ENCODE measurements around a stretch of chr12.

DNA sequence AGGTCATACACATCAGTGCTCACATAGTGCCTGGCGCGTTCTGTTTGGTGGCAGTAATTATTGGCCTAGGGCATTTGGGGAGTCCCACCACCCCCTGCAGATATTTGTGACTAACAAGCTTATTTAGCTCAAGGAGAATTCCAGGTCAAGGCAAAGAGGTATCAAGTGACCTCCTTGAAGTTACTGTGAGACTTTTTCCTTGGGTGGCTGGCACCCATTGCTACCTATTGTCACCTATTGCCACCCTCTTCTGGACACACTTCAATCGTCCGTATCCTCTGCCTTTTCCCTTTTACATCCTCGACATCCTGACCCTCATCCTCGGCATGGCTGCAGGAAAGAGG, 149.7 kb downstream of the CUX2 start:
- RRBS: no CpG with 5 or more reads among the region's 6 CpGs

DNA sequence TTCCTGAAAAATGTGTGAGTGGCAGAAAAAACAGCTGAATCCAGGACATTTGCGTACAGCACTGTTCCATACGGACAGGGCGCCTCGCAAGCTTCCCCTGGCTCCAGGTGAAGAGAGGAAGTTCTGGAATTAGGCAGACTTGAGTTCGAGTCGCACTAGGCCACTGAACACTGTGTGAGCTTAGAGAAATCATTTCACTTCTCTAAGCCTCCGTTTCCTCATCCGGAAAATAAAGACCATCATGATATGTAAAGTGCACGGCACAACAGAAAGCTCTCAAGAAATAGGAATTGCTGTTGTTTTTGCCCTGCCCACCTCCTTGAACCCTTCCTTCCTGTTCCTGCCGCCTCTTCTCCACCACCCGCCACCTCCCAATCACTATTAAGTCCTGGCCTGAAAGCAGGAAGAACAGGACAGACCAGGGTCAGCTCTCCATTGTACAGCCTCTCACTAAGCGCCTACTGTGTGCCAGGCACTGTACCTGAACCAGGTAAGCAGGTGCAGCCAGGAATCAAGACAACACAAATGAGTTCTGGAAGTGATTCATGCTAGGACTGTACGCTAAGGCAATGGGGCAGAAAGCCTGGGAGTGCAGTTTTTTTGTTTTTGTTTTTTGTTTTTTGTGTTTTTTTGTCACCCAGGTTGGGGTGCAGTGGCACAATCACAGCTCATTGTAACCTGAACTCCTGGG, 828 bp upstream of the PHETA1 start:
- RRBS: no CpG with 5 or more reads among the region's 13 CpGs

- RRBS: no CpG with 5 or more reads among the region's 25 CpGs
Measured at GRCh38 chr12:111434410-111435441, 29.0 kb downstream of the SH2B3 start.

DNA sequence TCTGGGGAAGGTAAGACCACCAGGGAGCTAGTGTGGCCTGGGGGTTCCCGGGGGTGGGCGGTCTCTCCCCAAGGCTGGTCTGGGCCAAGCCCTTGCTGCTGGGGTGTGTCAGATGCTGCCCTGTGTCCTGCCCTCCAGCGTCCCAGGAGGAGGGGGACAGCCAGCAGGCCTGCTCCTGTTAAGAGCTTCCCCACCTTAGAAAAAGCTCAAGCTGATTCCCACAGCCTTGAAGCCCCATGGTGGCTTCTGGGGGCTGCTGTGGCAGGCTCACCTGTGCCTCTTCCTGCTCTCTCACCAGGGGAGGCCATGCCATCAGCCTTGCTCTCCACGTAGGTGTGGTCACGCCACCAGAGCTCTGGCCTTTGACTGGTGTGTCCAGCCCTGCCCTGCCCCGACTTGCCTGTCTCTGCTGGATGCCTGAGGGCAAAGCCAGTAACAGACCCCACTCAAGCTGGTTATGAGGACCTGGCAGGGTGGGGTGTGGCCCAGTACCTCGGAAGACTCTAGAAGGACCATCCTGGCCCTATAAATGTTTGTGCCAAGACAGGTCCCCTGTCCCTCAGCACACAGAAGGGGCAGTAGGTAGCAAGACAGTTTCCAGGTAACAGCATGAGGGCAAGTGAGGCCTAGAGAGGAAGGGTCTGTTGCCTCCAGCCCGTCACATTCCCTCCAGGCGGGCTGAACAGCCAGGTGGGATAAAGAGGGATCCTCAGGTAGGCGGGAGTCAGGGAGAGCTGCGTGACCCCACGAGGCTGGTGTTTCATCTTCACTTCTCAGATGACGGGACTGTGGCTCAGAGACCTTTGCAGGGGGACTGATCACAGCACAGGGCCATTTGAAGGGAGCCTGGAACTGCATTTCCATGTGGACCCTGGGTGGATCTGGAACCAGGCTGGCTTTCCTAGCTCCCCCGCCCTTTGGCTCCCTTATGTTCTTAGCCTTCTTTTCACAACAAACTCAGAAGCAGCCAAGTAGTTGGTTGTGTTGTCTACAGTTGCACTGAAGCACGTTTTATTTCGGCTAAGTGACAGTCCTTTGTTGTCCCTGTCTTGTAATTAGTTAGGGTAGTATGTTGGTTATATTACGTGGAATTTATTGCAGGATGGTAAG, 37.1 kb downstream of the SH2B3 start:
- RRBS: no CpG with 5 or more reads among the region's 17 CpGs

GRCh38 chr12:111532715-111533518, 66.2 kb downstream of the ATXN2 start:
- RRBS: no CpG with 5 or more reads among the region's 5 CpGs

DNA sequence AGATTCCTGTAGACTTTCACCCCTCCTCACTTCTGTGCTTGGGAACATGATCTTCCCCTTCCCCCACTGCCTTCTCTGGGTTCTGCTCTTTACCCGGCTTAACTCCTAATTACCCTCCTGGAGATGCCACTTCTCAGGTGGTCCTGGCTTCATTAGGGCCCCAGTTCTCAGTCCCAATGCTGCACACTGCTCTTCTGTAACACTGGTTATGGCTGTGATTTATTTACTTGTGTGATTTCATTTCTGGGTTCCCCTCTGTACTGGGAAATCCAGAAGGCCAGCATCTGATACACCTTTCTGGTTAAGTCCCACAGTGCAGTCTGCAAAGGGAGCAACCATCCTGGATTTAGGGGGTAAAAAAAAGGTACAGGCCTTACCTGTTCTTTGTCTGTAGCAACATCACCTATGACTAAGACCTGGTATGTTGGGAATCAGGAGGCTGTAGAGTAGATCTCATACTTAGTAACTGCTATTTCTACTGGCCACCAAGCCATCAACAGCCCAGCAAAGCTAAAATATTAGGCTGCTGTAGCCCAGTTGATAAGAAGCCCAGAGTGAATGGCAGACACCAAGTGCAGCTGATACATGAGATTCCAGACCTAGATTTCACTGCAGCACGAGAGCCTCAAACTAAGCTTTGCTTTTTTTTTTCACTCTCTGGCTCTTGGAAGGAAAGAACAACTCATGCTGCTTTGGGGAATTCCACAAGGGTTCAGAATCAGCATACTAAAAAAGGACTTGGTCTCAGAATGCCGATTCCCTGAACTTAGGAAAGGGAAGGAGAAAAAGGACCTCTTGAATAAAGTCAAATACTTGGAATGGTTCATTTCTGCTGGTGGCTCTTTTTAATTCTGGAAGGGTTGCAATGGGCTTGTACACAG, 20.8 kb downstream of the BRAP start:
- RRBS: no CpG with 5 or more reads among the region's 3 CpGs

GRCh38 chr12:111674367-111675094, 11.2 kb downstream of the BRAP start:
- RRBS: no CpG with 5 or more reads among the region's 14 CpGs

- RRBS: no CpG with 5 or more reads among the region's 4 CpGs
Measured at GRCh38 chr12:111741181-111741896, 25.4 kb upstream of the ALDH2 start.

DNA sequence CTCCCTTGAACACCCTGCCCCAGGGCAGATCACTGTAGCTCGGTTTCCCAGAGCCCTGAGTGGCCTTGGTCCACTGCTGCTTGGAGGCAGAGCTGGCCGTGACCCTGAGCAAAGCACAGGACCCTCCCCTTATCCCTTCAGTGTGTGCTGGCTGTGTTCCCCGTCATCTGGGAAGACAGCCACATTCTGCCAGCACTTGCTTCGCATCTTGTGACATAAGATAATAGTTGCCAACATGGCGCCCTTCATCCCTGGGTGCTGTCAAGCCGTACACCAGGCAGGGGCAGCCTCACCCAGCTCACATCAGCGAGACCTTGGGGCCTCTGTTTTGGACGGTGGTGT, 12.1 kb upstream of the ALDH2 start:
- RRBS: no CpG with 5 or more reads among the region's 8 CpGs

GRCh38 chr12:111780663-111781023, 13.9 kb downstream of the ALDH2 start:
- RRBS: no CpG with 5 or more reads among the region's 4 CpGs

GRCh38 chr12:111841783-111841967, 353 bp upstream of the MAPKAPK5 start:
- RRBS: no CpG with 5 or more reads among the region's 11 CpGs

DNA sequence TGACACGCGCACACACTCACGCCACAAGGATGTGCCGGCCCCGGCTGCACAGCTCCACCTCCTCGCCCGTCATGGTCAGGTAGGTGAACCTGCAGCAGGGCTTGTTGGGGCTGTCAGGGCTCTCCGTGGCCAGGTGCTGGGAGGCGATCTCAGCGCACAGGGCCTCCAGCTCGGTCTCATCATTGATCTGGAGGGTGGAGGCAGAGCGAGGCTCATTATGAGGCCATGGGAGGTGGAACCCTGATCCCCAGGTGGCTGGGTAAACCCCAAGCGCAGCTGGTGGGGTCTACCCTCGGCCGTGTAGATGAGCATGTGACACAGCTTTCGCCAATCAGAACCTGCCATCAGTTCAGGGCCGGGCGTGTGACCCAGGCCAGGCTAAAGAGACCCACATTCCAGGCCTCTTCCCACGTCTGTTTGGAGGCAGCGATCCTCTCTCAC, 38.7 kb downstream of the TRAFD1 start:
- RRBS: 90% methylated on average over 2 of the region's 20 CpGs

- RRBS: no CpG with 5 or more reads among the region's 3 CpGs
Measured at GRCh38 chr12:112275918-112276275, 106.3 kb downstream of the HECTD4 start.

GRCh38 chr12:112907379-112907829, 642 bp downstream of the OAS1 start:
- RRBS: no CpG with 5 or more reads among the region's 4 CpGs

GRCh38 chr12:113050886-113051329, 5.6 kb upstream of the DTX1 start:
- RRBS: no CpG with 5 or more reads among the region's 11 CpGs

GRCh38 chr12:113136090-113136577, 573 bp upstream of the RASAL1 start:
- RRBS: no CpG with 5 or more reads among the region's 17 CpGs

- RRBS: no CpG with 5 or more reads among the region's 22 CpGs
Measured at GRCh38 chr12:113221765-113222470, 654 bp downstream of the TPCN1 start.

DNA sequence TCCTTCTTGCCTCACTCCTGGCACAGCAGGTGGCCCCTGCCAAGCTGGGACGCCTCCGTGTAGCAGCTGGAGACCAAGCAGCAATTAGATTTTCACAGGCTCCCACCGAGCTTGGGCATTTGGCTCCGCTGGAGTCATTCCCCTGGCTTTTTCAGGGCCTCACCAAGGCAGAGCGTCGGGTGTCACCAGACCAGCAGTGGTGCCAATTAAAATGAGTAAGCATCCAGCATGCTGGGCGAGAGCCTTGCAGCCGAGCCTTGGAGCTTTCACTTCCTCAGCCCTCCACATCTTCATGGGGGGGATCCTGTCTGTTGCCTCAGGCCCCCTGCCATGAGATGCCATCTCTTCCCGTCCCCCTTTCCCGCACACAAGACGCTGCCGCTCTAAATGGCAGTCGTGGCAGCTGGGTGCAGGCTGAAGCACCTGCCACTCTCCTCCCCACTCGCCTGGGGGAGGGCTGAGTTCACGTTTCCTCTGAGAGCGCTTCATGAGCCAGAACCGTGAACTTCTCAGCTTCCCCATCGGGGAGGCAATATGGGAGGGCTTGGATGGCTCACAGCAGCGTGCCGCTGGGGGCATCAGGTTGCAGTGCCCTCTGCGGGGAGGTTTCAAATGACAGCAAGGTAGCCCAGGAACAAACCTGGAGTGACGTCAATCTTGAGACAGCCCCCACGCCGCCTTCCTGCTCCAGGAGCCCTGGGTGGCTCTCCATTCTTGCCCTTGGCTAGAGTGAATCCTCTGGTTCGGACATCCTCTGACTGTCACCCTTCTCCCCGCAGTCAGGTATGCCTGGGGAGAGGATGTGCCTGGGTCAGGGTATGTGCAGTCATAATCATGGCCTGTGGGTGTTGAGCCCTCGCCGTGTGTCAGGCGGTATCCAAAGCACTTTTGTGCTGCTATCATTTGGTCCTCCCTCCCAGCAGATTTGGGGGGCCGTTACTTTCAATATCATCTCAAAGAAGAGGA, 11.9 kb downstream of the TPCN1 start:
- RRBS: no CpG with 5 or more reads among the region's 30 CpGs

- RRBS: no CpG with 5 or more reads among the region's 10 CpGs
Measured at GRCh38 chr12:113277876-113278446, 56.7 kb downstream of the TPCN1 start.

DNA sequence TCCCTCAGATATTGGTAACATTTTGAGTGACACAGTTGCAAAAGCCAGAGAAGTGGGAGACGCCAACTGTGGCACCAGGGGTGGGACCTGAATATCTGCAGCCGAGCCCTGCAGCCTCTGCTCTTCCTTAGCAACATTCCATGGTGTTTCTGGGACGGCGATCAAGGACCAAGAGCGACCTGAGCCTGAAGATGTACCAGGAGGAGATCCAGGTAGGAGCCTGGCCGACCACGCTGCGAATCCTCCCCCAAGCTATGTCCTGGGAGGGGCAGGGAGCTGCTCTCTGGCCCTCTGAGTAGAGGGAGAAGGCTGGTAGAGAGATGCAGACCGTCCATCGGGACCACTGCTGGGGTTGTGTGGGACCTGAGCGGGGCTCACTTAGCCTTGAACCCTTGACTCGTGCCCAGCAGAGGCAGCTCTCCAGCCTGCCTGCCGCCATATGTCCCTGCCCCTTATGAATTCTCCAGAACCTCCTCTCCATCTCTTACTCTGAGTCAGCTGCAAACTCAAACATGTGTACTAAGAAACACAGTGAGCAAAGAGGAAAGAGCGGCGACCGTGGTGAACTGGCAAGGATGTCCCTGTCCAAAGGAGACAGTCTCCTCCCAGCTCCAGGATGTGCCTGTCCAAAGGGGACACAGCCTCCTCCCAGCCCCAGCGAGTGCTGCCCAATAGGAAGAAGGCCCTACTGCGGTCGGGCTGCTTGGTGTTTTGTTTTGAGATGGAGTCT, 41.6 kb downstream of the SLC8B1 start:
- RRBS: no CpG with 5 or more reads among the region's 19 CpGs

Data from HCT116 (cell line).